ENCODE measurements around a stretch of chr2.

DNA sequence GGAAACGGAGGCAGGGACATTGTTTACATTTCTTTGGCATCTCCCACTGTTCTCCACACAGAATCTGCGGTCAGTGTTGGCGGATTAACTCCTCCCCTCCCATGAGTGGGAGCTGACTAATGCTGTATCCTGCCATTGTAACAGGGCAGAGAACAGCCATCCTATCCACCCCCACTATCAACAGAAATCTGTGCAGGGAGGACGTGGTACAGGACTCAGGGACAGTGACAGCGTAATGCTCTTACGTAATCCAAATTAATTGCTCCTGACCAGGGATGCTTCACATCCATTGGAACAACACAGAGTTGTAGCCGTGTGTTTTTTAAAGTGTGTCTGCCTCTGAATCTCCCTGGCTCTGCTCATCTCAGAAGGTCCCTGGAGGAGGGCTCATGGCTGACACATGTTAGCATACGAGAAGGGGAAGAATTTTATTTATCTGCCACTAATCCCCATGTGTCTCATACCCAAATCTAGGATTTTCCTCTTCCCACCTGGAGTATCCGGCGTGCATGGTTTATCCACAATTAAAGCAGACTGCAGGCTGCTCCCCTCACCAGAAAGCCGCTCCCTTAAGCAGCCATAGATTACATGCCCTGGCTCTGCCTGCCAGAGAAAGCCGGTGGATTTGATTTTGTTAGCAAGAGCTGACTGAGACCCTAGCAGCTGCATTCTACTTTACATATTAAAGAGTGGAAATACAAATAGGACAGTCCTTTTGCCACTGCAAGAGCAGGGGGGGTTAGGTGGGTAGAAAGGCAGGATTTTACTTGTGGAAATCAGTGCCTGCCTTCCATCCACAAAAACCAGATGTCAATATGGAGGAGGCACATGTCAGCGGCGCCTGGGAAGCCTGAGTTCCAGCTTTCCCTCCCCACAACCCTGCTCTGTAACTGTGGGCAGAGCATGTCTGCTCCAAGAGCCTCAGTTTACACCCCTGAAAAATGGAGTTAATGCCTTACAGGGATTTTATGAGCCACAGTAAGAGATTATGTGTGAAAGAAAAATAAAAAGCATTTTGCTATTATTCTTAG, 32.6 kb downstream of the STEAP3 start:
- RRBS, result no CpG with 5 or more reads among the region's 14 CpGs

DNA sequence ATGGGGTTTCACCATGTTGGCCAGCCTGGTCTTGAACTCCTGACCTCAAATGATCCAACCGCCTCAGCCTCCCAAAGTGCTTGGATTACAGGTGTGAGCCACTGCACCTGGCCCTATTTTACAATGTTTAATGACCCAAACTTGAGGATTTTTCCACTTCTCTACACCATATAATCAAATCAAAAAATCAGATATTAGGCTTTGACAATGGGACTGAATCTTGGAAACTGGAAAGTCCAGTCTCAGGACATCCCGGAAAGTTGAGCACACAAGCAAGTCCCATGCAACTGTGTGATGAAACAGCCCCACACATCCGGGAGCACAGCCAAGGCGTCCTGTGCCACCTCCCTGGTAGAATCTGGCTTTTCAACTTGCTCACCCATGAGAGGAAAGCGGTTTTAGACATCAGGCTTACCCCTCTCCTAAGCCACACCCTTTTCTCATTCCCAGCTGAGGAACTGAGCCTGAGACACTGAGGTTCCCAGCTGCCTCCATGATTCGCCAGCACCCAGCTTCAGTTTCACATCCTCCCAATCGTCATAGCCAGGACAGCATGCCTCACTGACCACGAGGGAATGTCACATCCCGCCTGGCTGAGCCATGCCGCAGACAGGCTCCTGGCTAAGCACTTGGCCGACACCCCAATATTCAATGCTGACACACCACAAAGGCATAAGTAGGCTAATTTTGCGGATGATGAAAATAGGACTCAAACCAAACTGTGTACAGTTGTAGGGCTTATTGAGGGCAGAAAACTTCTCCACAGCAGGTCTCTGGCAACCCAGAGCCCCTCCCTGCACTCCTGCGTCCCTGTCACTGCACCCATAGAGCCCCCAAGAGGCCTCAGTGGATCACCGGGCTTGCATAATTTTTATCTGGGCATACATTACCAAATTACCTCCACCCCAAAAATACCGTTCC, 60.3 kb downstream of the STEAP3 start:
- RRBS, result no CpG with 5 or more reads among the region's 15 CpGs

- RRBS, result no CpG with 5 or more reads among the region's 11 CpGs
These were observed 522 bp downstream of the C2orf76 start for GRCh38 chr2:119366120-119366504.

DNA sequence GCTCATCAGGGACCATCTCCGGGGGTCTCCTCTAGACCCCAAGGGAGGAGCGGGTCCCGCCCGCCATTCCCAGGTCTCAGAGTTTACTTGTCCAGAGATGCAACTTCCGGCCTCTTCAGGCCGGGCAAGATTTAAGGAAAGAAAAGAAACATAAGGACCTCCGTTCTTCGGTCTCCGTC, 240 bp downstream of the C2orf76 start:
- RRBS, result 2% methylated on average over 3 of the region's 9 CpGs

- RRBS, result no CpG with 5 or more reads among the region's 8 CpGs
These were observed 2.1 kb upstream of the TMEM37 start for GRCh38 chr2:119429466-119430129.

DNA sequence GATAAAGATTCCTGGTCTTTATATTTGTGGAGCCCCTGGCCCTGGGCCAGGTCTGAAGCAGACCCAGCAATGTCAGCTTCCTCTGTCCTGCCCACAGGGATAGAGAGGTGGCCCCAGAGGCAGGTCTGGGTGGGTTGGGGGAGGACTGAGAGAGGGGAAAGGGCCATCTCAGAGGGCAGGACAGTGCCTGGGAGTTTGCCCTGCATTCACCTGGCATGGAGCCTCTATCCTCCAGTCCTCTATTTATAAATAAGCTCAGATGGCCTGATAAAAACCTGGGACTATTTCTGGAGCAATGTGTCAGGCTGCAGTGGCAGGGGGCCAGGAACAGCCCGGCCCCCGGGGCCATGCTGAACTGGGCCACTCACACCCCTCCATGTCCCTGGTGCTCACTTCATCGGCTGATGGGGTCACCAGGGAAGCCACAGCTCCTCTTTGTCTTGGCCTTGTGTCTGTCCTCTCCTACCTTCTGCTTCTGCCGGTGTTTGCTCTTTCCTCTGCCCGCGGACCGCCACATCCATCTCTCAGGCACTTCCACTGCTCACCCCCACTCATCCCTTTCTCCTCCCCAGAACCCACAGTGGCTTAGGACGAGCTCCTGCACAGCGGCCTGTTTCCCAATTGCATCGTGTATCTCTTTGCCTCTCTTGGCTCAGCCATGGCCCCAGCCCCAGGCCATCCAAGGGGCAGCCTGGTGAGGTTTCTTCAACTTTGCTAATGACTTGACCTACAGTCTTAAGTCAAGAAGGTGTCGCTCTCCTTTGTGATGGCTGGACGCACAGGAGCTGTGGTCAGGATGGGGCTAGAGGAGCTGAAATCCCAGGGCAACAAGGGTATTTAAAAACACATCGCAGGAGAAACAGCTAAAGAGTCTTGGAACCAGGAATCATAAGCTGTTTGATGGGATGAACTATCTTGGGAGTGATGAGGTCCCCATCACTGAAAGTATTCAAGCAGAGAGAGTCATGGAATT, 38.7 kb downstream of the SCTR start:
- RRBS, result no CpG with 5 or more reads among the region's 13 CpGs

DNA sequence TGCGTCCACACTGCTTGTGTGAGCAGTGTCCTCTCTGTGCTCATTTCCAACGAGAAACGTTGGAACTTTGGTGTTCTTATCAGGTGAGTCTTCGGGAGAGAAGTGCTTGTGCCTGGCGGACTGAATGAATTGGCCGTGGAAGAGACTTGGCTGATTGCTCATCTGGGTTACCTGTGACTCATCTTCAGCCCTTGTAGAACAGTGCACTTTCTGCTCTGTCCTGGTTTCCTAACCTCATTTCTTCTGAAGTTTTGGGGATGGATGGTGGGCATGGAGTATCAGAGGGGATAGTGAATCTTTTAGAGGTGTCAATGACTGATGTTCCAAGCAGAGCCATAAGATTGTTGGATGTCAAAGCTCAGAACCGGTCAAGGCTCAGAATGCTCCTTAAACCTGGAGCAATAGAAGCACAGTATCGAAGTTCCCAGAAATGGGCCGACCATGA, 1.0 kb downstream of the RALB start:
- RRBS, result no CpG with 5 or more reads among the region's 9 CpGs

GRCh38 chr2:120313615-120314138, 32.3 kb upstream of the INHBB start:
- RRBS, result 27% methylated on average over 16 of the region's 25 CpGs

DNA sequence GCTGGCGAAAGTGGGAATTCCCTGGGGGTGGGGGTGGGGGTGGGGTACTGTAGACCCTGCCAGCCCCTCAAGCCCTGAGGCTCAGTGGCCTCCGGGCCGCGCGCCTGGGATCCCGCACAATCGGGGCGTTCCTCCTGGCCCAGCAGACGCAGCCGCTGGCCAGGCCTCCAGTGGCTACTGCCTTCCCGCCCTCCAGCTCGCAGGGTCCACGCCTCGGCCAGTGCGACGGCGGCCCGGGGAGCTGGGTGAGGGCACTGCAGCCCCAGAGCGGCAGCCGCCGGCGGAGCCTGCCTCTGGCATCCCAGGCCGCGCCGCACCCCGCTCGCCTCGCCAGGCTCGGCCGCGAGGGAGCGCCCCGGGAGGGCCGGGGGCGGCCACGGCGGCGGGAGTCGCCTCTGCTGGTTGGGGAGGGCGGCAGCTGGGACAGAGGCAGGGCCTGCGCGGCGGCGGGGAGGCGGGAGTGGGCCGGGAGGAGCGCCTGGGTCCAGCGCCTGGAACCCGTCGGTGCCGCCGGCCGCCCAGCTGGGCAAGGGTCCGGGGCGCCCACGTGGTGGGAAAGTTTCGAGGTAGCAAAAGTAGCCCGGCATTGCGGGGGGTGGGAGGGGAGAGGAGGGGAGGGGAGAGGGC, 1.7 kb upstream of the INHBB start:
- RRBS, result 5% methylated on average over 28 of the region's 59 CpGs

DNA sequence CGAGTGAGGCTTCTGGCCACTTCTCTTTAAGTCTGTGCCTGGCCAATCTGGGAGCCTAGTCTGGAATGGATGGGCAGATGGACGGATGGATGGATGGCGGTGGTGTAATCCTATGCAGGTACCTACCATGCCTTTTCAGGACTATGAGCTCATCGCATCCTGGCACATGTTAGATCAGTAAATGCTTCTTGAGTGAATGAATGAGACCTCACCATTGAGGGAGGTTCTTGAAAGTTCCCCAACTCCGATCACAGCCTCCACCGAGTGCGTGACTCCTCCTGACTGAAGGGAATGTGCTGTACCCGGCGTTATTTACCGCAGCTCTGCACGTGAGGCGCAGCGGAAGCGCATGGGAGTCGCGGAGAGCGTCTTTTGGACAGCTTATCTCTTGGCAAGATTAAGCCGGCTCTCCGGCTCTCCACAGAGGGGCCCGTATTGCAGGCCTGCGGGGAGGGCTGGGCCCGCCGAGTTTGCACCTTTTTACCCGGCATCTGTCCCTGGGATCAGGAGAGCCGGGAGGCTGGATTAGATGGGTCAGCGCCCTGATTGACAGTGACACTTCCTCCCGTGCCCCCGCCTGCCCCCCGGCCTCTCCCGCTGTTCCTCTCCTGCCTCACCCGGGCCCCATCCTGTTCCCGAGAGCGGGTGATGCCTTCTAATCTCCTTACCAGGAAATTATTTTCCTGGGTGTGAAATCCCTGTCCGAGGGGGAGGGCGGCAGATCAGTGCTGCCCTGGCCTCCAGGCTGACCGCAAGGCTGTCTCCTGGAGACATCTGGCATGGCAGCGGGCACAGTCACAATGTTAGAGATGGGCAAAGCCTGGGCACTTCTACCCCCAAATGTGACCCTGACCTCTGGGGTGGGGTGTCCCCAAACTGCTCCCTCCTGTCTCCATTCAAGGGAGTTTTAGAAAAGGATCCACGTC, 176.3 kb downstream of the INHBB start:
- RRBS, result 34% methylated on average over 16 of the region's 38 CpGs

DNA sequence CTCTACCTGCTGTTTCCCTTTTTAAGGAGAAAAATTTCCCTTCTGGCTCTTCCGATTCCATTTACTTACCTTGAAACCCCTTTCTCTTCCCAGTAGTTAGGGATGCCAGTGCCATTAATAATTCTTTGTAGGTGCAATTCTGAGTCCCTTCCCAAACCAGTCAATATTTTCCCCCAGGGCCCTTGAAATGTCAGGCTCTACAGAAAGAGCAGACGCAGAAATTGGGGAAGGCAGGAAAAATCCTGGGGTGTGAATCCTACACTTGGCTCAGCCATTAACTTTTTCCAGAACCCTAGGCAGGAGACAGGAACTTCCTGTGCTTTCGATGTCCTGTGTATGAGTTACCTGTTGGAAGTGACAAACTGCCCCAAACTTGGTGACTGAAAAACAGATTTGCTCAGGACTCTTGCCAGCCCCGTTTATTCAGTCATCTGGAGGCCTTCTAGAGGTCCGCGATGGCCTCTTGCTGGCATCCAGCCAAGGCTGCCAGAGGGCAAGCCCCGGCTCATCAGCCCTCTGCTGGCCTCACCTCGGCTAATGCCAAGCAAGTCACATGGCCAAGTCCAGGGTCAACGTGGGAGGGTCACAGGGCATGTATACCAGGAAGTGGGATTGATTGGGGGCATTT, 179.1 kb downstream of the INHBB start:
- RRBS, result no CpG with 5 or more reads among the region's 9 CpGs

DNA sequence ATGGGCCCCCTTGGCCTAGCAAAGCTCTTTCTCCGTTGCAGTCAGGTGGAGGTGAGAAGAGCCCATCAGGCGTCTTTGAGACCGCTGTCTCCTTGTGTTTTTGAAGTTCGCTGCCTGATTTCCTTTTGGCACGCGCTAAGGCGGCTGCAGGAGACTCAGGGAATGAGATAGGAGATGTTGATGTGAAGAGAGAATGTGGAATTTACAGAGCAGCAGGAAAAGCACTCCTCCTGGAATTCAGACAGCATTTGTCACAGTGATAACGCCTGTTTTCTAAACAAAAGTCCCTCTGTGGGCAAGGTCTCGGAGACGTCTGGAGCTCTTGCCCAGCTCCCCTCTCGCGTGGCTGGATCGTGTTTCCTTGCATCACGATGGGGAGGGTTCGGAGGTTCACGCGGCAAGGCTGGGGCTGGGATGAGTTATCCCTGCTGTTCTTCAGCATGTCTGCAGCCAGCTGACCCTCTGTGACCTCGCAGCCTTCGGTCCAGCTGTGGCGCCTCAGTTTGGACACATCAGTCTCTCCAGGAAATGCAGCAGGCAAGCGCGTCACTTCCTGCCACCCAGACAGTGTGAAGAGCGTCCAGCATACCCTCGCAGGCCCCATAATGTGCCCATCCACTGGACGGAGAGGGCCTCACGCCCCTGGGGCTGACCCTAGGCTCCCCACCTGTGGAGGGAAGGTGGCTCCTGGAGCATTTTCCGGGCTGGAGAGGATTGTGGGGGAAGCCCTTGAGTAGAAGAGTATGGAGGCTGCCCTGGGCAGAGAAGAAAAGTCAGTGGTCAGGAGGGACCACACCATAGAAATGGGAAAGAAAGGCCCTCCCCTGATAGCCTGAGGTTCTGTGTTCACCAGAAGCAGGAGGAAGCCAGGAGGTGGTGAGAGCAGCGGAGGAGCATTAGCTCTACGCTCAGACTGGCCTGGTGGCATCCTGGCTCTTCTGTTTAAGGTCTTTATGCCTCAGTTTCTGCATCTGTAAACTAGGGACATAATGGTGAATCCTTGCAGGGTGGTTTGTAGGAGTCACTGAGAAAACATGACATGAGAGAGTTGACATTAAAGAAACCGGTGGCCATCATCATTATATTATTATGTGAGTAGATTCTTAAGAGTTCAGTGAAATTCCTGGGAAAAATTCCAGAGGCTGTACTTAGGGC, 30.4 kb downstream of the GLI2 start:
- RRBS, result no CpG with 5 or more reads among the region's 30 CpGs

GRCh38 chr2:120867018-120868018, 131.7 kb downstream of the GLI2 start:
- RRBS, result 13% methylated on average over 8 of the region's 50 CpGs

DNA sequence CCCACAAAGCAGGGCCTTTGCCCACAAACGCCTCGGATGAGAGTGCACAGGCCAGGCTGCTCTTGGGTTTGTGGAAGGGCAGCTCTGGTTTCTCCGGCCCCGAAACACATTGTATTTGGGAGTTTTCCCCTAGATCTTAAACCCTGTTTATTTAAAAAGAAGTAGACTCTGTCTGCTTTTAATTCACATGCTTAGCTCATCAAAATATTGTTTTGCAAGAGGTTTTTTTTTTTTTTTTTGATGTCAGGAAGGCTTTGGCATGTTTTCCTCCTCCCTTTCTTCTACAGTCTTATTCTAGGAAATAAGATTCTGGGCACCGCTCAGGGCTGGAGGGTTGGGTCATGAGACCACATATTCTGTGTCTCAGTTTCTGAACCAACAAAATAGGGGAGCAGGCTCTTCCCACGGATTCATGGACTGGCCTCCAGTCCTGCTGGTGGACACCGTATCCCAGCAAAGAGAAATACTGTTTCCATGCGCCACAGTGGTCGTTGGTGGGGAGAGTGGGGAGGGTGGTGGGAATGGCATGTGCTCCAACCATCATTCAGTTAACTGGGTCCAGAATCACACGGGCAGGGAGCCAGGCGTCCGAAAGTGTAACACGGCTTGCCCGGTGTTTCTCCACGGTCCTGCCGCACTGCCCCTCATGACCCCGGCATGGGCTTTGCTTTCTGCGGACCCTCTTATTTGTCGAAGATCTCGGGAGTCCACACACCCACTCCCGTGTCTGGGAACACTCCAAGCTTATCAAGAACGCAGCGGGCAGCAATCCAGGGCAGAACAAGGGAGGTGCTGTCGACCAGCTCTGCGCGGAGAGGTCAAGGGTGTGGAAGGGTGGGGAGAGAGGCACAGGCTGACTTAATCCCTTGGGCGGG, 176.6 kb downstream of the GLI2 start:
- RRBS, result no CpG with 5 or more reads among the region's 27 CpGs

- RRBS, result 99% methylated on average over 5 of the region's 21 CpGs
These were observed 82.5 kb upstream of the TFCP2L1 start for GRCh38 chr2:121367523-121367969.

- RRBS, result no CpG with 5 or more reads among the region's 2 CpGs
These were observed 28.9 kb downstream of the NIFK start for GRCh38 chr2:121707873-121708086.

DNA sequence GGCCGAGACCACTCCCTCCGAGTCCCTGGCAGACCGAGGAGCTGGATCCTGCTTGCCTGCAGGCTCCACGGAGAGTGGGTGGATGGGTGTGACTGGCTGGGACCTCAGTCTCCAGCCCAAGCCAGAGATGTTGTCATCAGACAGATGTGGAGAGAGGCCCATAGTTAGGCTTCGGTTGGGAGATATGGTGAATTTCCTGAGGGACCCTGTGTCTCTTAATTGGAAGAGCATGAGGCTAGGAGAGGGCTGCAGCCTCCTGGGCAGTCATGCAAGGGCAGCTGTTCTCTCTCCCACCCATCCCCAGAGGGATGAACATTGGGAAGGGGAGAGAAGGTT, 76.5 kb downstream of the TSN start:
- RRBS, result no CpG with 5 or more reads among the region's 5 CpGs

GRCh38 chr2:121969072-121969709, 213.7 kb downstream of the TSN start:
- RRBS, result no CpG with 5 or more reads among the region's 8 CpGs

DNA sequence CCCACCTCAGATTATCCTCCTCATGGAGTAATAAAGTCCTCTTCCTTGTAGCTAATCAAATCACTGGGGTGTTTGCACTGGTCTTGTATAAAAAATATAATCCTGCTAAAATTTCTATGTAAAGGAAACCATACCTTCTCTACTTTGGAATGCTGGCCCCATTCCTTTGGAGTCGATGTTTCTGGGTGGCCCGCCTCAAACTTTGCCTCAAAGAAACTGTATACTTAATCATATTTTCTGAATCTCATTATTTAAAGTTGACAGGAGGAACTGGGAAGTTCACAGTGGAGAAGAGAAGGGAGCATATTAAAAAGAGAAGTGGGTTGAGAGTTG, 790.6 kb downstream of the TSN start:
- RRBS, result no CpG with 5 or more reads among the region's 2 CpGs

GRCh38 chr2:123133686-123134112, 891.4 kb upstream of the CNTNAP5 start:
- RRBS, result no CpG with 5 or more reads among the region's 3 CpGs